GM23248 (cell line): Measurements from ENCODE around the gene SLC10A1.

GRCh38 chr14:68937406-68938514 lies 41.3 kb downstream of the ACTN1 start:
- RAMPAGE, long total RNA: no peak

- RAMPAGE, long total RNA: no peak
Observed at GRCh38 chr14:68938515-68939716, 40.2 kb downstream of the ACTN1 start.

- RAMPAGE, long total RNA: no peak
Observed at GRCh38 chr14:68962870-68963617, 16.1 kb downstream of the ACTN1 start.

DNA sequence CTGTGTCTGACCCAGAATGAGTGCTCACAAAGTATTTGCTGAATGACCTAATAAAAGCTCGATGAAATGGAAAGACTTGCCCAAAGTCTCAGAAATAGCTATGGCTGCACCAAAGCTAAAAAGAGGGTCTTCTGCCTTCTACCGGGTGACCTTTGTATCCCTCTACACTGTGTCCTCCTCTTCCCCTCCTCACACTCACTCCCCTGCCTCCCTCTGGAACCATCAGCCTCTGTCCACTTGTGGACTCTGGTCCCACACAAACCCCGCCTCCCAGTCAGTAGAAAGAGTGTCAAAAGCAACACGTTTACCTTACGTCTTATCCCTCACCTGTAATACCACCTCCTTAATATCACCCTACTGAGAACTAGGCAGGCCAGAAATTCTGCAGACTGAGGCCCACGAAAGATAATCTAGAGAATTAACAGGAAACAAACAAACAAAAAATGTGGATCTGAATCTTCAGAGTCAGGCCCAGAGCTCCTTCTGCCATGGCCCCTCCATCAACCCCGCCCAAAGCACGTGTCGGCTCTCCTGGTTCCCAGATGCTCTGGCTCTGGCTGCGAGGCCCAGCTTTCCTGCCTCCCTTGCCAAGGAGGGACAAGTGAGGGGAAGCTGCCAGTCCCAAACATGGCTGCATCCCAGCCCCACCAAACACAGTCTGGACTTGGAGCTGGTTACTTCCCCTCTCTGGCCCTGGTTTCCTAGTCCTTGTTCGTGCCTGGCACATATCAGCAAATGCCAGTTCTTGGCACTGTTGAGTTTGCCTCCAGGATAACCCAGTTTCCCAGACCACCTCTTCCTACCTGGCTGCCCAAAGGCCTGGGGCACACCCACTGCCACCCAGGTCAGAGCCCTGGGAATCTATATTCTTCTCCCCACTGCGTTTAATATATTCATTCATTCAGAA lies 2.8 kb downstream of the ACTN1 start:
- RAMPAGE, long total RNA: no peak

GRCh38 chr14:69002057-69002497 lies 23.0 kb upstream of the ACTN1 start:
- RAMPAGE, long total RNA: no peak

- RAMPAGE, long total RNA: no peak
Observed at GRCh38 chr14:69042716-69043934, 64.0 kb upstream of the ACTN1 start.

GRCh38 chr14:69052026-69053056 lies 73.2 kb upstream of the ACTN1 start:
- RAMPAGE, long total RNA: no peak

GRCh38 chr14:69260418-69260768 lies 435 bp downstream of the GALNT16 start:
- RAMPAGE, long total RNA: no peak

- RAMPAGE, long total RNA: no peak
Observed at GRCh38 chr14:69587260-69587875, 12.7 kb upstream of the CCDC177 start.

- RAMPAGE, long total RNA: no peak
Observed at GRCh38 chr14:69592871-69593586, 18.4 kb upstream of the CCDC177 start.

DNA sequence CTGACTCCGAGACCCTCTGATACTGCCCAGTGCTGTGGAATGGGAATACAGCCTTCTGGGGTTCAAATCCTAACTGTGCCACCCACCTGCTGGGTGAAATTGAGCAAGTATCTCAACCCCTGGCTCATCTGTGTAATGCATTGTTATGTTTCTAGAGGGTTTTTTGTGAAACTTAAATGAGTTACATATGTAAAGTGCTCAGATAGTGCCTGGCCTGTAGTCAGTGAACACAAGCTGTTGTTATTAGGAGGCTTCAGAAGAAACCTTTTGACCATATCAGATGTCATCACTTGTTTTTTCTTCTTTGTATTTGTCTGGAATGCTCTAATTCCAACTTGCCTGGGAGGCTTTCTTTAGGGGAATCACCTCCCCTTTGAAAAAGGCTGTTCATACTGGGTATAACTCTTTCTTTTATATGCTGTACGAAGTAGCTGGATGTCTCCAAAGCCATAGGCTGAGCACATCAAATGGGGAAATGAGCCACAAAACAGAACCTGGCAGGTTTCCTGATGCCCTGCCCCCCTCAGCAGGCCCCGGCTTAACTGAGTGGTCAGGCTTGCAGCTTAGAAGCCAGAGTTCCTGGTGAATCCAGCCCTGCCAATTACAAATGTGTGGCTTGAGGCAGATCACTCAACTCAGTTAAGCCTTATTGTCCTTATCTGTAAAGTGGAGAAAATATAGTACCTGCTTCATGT lies 71.2 kb upstream of the SRSF5 start:
- RAMPAGE, long total RNA: no peak

- RAMPAGE, long total RNA: no peak
Observed at GRCh38 chr14:69719147-69719999, 47.6 kb upstream of the SRSF5 start.

- RAMPAGE, long total RNA: no peak
Observed at GRCh38 chr14:69755305-69755652, 11.7 kb upstream of the SRSF5 start.

DNA sequence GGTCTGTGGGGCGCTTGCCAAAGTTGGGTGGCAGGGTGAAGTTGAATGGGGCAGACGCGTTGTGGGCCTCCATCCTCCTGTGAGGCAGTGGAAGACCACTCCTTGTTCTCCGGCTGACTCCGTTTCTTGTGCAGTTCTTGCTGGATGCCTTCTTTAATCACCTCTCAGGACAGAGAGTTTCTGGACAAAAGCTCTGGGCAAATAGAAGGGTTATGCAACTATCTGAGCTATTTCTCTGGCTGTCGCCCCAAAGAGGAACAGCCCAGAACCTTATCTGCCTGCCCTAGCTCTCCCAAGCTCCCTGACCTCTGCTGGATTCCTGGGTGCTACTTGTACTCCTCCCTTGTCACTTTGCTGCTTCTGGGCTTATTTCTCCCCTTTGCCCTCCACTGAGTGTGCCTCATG lies at the start of gene SLC10A1:
SLC10A1 (minus strand) TSS at position 159 of the 405 bp plus-strand sequence.
- RAMPAGE, long total RNA: no peak

DNA sequence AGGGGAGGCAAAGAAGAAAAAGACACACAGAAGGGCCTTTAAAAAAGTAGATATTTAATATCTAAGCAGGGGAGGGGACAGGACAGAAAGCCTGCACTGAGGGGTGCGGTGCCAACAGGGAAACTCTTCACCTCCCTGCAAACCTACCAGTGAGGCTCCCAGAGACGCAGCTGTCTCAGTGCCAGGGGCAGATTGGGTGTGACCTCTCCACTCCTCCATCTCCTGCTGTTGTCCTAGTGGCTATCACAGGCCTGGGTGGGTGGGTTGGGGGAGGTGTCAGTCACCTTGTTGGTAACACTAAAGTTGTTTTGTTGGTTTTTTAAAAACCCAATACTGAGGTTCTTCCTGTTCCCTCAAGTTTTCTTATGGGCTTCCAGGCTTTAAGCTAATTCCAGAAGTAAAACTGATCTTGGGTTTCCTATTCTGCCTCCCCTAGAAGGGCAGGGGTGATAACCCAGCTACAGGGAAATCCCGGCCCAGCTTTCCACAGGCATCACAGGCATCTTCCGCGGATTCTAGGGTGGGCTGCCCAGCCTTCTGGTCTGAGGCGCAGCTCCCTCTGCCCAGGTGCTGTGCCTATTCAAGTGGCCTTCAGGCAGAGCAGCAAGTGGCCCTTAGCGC lies 152.1 kb downstream of the SMOC1 start:
- RAMPAGE, long total RNA: no peak

DNA sequence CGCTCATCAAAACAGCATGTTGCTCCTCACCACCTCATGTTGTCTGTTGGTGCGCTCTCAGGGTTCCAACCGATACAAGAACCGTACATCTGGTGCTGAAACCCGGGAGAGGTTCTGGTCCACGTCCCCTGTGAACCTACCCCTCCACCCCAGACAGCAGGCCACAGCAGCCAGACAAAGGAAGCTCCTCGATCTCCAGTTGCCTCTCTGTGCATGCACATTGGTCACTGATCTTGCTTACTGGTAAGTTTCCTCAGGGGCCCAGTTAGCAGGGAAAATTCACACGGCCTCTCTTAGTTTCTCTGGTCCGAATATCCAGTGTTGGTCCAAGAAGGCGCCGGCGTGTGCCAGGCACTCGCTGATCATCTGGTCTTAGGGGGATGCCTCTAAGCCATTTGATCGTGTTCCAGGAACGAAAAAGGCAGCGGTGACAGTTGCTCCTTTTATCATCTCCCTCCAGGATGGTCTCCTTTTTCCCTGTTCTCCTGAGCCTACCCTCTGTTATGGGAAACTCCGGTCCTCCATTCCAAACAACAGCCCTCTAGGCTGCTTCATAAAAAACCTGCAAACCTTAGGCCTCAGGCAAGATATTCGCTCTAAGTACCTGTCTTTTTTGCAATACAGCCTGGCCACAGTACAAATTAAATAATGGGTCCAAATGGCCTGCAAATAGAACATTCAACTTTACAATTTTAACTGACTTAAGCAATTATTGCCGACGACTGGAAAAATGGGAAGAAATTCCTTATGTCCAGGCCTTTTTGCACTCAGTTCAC lies 14.3 kb downstream of the COX16 start:
- RAMPAGE, long total RNA: no peak

DNA sequence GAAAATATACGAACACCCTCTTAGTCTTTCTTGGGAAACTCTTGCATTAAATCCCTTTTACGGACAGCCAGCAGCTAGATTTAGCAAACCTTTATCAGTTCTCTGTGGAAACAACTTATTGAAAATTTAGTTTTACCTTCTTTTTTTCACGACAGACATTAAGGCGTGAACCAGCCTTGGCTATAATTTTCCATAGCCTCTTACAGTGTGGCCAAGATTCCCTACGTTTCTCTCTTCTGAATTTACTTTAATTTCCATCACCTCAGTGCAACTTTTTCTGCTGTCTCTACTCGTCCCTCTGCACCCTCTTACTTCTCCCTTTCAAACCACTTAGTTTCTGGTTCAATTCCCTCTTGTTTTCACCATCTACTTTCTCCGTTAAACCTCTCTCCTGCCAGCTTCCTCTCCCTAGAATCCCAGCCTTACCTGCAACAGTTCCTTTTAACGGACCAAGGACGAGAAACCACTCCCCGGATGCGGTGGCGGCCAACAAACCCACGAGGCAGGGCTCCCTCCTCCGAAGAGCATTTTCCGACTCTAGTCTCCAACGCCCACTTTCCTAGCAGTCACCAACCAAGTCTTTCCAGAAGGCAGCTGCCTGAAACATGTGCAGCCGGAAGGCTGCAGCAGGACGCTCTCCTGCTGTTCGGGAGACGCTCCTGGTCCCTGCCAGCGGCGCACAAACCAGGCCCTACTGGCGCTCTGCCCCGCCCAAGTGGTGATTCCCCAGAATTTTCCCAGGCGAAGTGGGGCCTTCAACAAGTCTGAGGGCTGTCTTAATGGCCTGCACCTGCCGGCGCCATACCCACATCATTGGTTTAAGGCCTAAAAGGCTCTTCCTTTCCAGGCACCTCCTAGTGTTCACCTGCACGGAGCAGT lies 20.9 kb upstream of the ADAM20 start:
- RAMPAGE, long total RNA: no peak

- RAMPAGE, long total RNA: no peak
Observed at GRCh38 chr14:70671019-70671667, 29.4 kb downstream of the TTC9 start.

GRCh38 chr14:70692172-70692709 lies 50.5 kb downstream of the TTC9 start:
- RAMPAGE, long total RNA: no peak

GRCh38 chr14:70697652-70698012 lies 55.9 kb downstream of the TTC9 start:
- RAMPAGE, long total RNA: no peak